ENCODE results near the genes ATOH7 and TACR2.

GRCh38 chr10:68109692-68110112, 414 bp downstream of the MYPN start:
- RRBS, result no CpG with 5 or more reads among the region's 3 CpGs

DNA sequence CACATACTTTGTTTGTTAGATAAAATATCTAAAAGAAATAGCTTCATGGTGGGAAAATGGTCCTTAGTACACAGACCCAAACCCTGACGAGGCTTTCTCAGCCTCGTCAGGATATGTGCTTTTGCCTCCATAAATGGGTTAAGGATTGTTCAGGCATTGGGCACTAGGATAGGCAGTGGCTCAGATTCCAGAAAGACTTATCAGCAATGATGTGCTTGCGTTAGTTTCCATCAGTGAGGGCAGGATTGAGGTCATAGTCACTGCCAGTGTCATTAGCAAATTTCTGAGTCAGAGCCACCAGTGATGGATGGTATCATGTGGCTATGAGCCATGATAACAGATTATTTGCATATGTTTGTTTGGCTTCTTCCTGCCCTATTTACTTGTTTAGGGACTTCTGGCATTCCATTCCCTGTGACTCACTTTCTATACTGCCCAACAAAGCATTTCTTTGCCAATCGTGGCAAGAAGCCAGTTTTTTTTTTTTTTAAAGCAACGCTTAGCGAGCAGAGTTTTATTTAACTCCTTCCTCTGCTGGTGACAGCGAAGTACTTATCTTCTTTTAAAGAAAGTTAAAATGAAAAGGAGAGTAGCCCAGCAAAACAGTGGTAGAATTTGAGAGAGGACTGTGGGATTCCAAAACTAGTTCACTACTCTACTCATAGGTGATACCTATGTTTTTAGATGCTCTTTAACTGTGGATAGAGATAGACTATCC, 44.3 kb downstream of the MYPN start:
- RRBS, result no CpG with 5 or more reads among the region's 7 CpGs

GRCh38 chr10:68231938-68232460, at the start of gene ATOH7:
Gene ATOH7 (minus strand): TSS chr10:68232113.
- RRBS, result no CpG with 5 or more reads among the region's 14 CpGs

- RRBS, result 1% methylated on average over 9 of the region's 66 CpGs
Observed at GRCh38 chr10:68331269-68331993, 433 bp upstream of the HNRNPH3 start.

- RRBS, result no CpG with 5 or more reads among the region's 11 CpGs
Observed at GRCh38 chr10:68340541-68341403, 8.0 kb upstream of the PBLD start.

DNA sequence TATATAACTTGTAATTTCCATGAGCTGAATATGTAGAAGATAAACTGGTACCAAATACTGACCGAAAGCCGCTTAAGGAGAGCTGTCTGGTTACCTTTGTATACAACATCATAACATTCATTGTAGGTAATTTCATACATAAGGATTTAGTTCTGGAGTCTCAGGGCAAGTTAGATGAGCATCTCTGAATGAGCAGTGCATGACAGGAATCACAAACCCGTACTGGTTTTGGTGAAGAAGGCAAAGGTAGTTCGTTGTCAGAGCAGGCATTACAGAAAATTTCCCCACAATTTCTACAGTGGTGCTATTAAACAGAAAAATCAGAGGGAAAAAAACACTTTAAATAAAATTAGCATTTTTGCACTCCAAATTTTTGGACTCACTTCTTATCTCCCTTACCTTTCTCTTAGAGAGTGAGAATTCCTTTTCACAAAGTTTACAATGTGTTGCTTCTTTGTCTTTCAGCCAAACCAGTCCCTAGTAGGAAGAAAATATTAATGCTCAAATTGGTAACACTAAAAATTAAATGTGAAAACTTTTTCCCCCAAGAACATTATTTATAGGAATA, 13.0 kb upstream of the PBLD start:
- RRBS, result no CpG with 5 or more reads among the region's 4 CpGs

GRCh38 chr10:68509442-68509641, 18.0 kb downstream of the SLC25A16 start:
- RRBS, result no CpG with 5 or more reads among the region's 4 CpGs

DNA sequence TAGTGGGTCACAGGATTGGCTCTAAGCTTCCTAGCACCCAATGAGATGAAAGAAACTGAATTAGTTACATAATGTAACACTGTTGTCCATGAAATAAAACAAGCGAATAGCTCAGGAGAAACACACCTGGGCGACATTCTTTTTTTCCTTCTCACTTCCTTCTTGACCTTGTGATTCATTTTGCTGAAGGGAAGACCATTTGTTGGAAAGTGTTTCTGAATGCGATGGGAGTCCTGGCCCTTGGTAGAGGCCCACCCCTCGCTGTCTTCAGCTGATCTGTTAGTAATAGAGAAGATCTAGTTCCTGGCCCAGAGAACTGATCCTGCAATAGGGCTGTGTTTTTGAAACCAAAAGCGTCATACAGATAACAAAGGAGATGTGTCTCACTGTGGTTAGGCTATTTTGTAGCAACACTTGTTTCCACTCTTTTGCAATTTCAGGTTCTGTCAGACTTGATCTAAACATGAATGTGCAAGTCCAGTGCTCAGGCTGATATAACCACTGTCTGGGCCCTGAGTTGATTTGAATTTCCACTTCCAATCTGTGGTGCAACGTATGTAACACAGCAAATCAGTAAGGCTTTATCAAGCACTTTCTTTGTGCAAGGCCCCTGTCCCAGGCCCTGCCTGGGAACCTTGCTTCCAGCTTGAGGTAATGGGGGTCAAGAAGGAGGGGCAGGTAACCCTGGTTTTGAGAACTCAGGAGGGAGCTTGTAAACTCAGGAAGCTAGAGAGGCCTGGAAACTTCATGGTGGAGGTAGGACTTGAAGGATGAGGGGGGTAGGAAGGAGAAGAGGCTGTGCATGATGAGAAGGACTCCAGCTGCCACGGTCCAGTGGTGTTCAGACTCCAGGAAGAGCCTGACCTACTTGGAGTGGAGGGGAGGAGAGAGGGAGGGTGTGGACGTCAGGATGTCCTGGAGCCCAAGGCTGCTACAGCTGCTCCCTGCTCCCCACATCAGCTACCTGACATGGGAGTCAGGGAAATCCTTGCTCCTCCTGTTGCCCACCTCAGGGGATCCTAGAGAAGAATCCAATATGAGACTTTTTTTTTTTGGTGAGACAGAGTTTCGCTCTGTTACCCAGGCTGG, 42.3 kb upstream of the SRGN start:
- RRBS, result no CpG with 5 or more reads among the region's 9 CpGs

DNA sequence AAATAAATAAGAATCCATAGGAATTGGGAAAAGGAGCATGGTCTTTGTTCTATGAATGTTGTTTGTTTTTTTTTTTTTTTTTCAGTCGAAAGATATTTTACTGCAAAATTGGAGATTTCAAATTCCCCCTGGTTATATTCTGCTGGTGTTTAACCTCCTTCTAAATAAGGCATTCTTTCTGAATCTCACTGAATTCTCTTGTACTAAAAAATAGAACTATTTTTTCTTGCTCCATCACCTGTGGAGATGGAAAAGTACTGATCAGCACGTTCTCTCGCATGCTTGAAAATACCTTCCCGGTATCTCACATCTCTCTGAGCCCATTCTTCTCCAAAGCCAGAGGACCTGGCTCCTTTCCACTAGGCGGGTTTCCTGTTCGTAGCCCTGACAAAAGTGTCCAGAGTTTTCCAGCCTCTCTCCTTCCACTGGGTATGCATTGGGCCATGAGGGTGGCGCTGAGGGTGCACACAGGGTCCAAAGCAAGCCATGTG, 16.4 kb upstream of the SRGN start:
- RRBS, result no CpG with 5 or more reads among the region's 7 CpGs

DNA sequence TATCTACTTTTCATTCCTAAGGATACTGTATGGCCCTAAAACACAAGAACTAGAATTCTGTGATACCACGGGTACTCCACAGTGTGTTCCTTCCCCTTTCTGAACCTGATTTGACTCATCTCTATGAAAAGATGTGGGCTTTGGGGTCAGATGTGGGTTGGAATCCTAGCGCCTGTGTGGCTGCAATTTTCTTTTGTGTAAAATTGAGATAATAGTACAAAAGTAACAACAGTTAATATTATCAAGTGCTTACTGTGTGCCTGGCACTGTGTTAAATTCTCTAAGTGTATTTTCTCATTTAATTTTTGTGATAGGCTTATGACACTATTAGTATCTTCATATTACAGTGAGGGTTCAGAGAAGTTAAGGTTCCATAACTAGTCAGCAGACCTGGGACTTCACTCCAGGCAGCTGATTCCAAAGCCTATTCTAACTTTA, 8.2 kb downstream of the SRGN start:
- RRBS, result no CpG with 5 or more reads among the region's 2 CpGs

GRCh38 chr10:69096563-69096762, 8.6 kb downstream of the SRGN start:
- RRBS, result no CpG with 5 or more reads among the region's 1 CpG

DNA sequence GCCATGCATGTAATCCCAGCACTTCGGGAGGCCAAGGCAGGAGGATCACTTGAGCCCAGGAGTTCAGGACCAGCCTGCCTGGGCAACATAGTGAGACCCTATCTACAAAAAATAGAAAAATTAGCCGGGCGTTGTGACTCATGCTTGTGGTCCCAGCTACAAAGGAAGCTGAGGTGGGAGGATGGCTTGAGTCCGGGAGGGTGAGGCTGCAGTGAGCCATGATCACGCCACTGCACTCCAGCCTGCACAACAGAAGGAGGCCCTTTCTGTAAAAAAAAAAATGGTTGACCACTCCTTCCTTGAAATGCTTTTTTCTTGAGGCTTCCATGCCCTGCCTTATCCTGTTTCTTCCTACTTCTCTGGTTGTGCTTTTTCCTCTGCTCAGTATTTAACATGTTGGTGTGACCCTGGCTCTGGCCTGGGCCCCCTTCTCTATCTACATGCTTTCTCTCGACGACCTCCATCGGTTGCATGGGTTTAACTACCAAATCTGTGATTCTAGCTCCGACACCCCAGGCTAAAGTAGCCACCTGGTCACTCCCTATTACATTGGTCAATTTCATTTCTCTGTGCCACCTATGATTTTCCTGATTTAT, 14.0 kb downstream of the SRGN start:
- RRBS, result 54% methylated on average over 2 of the region's 9 CpGs

GRCh38 chr10:69202410-69202985, 17.6 kb upstream of the HKDC1 start:
- RRBS, result no CpG with 5 or more reads among the region's 1 CpG

GRCh38 chr10:69315523-69316109, 3.0 kb upstream of the HK1 start:
- RRBS, result no CpG with 5 or more reads among the region's 1 CpG

DNA sequence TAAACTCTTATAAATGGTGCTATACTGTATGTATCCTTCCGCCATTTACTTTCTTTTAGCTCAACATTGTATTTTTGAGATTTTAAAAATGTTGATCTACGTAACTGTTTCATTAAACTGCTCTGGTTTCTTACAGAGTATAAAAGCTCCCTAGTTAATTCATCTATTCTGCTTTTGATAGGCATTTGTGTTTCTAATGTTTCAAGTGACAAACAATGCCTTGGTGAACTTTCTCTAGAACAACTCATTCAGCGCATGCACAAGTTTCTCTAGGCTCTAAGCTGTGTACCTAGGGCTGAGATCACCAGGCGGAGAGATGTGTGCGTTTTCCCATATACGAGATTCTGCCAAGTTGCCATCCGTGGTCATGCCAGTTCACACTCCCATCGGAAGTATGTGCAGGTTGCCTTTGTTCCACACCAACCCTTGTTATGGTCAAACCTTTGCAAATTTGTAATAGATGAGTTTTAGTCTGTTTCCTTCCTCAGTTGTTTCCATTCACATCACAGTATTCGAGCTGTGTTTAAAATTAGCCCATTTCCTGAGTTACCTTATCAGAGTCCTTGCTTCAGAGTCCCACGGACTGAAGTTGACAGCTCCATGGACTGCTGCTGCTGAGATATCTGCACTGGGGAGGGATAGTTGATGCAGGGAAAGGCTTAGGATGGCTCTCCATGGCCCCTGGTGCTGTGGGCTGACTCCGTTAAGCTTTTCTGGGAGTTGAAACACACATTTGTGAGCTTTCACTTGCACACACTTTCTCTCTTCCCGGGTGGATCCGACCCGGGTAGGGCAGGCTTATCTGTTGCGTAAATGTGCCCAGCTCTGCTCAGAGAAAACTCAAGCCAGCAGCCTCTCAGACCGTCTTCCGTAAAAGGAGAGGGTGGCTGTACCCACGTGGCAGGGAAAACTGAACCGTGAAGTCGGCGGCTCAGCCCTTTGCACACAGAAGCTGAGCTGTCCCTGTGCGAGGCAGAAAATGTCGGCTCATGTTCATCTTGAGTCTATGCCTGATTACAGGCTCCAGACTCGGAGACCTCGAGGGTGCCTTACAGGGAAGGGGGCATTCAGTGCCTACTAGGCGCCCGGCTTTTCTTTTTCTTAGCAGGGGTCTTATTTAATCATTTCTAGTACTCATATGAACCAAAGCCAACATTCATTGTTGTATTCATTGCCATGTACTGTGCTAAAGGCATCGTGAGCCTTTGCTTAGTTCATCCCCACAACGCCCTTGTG, 9.1 kb downstream of the HK1 start:
- RRBS, result no CpG with 5 or more reads among the region's 29 CpGs

GRCh38 chr10:69334128-69334821, 15.6 kb downstream of the HK1 start:
- RRBS, result no CpG with 5 or more reads among the region's 14 CpGs

DNA sequence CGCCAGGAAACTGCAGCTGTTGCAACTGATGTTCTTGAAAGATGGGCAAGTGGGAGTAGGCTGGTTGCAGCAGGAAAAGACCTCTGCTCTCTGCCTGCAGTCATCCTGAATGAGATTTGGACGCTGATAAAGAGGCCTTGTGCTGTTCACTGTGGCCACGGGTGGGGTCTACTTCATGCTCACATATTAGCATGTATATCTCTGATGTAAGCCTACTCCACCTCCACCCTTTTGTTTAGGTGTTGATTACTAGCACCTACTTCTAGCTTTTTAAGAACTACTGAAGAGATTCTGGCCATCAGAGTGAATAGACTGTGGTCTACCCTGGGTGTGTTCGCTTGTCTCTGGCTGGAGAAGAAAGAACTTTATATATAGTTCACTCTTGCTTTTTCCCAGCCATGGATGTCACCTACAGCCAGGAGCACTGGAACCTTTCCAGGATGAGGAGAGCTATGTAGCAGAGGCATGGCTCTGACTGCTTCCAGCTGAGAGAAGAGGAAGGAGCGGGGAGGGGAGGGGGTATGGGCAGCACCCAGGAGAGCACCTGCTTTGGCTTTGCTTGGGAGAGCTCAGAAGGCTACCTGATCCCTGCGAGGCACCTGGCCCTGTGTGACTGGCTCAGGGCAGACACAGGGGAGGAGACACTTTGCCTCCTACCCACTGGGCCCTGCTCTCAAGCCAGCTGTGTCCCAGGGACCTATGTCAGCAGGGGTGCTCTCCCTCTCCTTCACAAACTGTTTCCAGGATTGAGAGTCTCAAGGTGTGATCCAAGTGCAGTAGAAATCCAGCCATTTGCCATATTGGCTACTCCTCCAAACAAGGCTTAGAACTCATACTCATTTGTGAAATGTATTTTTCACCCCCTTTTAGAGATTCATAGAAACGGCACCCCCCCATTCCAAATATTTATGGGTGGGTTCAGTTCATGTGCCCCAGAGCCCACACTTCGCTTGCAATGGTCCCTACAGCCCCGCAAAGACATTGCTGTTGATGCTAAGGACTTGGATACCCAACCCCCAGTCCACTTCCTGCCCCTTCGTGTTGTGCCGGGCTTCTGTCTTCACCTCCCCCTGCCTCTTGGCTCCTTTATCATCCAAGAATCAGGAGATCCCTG, 26.8 kb downstream of the HK1 start:
- RRBS, result no CpG with 5 or more reads among the region's 11 CpGs

DNA sequence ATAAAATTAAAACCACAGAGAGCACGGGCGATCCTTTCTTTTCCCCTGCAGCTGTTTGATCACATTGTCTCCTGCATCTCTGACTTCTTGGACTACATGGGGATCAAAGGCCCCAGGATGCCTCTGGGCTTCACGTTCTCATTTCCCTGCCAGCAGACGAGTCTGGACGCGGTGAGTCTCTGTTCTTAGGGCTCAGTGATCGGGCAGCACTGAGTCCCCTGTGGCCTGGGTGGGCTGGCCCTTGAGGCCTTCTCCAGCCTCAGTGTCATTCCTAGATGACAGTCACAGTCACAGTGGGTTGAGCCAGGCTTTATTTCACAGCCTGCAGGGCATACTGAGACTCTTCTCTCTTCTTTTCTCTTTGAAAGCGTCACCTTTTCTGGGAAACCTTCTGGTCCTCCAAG, 32.0 kb downstream of the TACR2 start:
- RRBS, result no CpG with 5 or more reads among the region's 8 CpGs

DNA sequence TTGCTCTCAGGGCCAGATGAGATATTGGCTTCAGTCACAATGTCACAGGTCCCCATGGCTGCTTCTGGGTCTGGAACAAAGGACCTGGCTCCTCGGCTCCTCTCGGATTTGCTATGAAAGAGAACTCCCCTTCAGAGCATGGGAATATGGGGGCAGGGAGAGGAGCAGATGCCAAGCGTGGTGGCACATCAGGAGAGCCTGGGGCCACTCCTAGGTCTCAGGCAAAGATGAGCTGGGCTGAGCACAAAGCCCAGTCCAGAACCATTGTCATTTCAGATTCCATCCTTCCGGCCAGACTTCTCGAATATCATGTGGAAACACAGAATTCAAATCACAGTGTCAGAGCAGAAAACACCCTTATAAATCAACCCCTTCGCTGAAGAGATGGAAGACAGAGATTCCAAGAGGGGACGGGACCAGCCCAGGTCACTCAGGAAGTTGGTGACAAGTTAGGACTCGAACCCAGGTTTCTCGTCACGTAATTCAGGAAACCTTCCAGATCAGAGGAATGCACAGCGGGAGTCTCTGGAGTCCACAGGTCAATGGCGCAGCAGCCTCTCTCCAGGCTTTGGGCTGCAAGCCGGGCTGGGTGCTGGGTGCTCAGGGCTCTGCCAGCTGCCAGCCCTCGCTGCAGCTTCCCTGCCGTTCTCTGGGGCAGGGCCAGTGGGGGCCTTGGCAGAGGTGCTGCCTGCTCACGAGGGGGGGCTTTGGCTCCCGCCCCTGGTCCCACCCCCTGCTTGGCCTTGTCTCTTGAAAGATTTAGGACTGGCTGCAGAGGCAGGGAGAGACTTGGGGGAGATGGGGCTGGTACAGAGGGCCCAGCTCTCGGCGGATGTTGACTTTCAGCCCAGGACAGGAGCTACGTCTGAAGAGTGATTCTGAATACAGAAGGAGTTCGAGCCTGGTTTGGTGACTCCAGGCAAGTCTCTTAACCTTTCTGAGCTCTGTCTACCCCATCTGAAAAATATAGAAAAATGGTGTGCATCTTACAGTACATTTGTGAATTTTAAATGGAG, at the start of gene TACR2:
Gene TACR2 (minus strand): TSS at position 651 of the 1,016 bp plus-strand sequence.
- RRBS, result no CpG with 5 or more reads among the region's 21 CpGs

DNA sequence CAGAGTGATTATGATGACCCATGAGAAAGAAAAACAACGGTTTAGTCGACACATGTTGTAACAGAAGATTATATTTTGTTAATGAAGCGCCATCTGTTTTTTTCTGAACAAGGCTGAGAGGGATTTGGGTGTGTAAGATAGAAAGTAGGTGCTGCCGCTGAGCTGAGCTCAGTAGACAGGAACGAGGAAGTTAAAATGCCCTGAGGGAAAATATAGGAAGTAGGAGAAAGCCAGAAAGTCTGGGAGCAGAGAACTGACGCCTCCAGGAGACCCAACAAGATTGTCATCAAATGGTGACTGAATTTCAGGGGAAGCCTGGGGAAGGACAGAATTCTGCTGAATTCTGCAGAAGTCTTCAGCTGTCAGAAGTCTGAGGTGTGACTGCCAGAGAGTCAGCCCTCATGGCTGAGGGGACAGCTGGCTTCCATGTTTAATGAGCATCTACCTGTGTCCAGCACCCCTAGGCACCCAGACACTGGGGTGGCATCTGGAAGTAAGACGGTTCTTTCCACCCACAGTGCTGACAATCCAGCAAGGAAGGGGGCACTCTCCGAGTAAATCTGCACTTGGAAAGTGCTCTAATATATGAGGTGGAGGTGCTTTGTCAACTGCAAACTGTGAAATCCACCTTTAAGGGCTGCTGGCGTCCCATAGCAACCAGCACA, 12.6 kb upstream of the TSPAN15 start:
- RRBS, result no CpG with 5 or more reads among the region's 9 CpGs